Astrocyte (in vitro differentiated cells and primary cell): ENCODE measurements around the genes CTSA and SLC13A3.

GRCh38 chr20:45789925-45790205, 1.8 kb downstream of the WFDC3 start:
- PRO-cap = no peak

DNA sequence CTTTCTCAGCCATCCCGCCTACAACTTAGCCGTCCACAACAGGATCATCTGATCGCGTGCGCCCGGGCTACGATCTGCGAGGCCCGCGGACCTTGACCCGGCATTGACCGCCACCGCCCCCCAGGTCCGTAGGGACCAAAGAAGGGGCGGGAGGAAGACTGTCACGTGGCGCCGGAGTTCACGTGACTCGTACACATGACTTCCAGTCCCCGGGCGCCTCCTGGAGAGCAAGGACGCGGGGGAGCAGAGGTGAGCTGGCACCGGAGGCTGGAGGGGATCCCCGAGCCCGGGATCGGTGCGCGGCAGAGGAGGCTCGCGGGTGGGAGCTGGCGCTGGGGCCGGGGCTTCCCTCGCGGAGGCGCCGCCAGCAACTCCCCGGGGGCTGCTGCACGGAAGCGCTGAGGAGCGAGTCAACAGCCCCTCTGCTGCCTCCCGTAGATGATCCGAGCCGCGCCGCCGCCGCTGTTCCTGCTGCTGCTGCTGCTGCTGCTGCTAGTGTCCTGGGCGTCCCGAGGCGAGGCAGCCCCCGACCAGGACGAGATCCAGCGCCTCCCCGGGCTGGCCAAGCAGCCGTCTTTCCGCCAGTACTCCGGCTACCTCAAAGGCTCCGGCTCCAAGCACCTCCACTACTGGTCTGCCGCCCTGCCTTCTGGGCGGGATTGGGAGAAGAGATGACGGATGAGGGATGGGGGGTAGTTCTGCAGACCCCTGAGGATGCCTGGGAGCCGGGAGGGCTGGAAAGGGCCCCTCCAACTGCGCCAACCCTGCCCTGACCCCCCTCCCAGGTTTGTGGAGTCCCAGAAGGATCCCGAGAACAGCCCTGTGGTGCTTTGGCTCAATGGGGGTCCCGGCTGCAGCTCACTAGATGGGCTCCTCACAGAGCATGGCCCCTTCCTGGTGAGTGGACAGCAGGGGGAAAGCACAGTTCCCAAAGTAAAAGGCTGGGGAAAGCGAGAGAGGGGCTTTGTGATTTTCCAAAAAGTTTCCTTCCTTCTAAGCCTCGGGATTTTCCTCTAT, at the start of gene CTSA:
TSS of gene CTSA (plus strand) at position 205 of the 1,017 bp plus-strand sequence.
- PRO-cap = bidirectional peak, plus-strand start at position 246 of the sequence, minus-strand start at position 78 of the sequence
- RRBS, 2 experiments = 2 to 3% methylated on average over 41 to 46 of the region's 69 CpGs

GRCh38 chr20:45917684-45918186, 5.8 kb upstream of the PLTP start:
- PRO-cap = no peak
- RRBS, 2 experiments = no CpG with 5 or more reads among the region's 6 CpGs

- PRO-cap = bidirectional peak, plus-strand start at chr20:45934708, minus-strand start at chr20:45935055; unidirectional peak, plus-strand start at chr20:45935476
- RRBS, 2 experiments = 1 to 3% methylated on average over 34 to 40 of the region's 90 CpGs
These were observed 544 bp downstream of the PCIF1 start for GRCh38 chr20:45934771-45935683.

- PRO-cap = no peak
- RRBS, 2 experiments = no CpG with 5 or more reads among the region's 4 CpGs
These were observed 17.9 kb downstream of the NCOA5 start for GRCh38 chr20:46071849-46072291.

DNA sequence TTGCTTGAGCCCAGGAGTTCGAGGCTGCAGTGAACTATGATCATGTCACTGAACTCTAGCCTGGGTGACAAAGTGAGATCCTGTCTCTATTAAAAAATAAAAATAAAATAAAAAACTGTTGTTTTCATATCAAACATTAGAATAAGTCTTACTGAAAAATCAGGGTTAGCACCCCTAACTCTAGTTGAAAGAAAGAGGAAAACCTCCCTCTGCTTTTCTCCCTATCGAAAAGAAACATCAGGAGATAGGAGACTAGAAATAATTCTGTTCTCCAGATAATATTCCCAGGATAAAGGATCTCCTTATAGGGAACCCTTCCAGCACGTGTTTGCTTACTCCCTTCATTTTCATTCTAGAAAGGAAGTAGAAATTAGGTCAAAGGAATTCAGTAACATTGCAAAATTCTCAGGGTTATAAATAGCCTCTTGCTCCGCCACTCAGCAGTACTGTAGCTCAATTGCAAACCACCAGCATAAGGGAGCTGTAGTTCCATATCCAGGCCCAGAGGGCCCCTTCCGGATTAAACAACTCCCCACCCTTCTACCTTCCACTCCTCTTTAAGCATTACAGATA, 6.3 kb downstream of the ELMO2 start:
- PRO-cap = no peak
- RRBS, 2 experiments = no CpG with 5 or more reads among the region's 5 CpGs

- PRO-cap = no peak
- RRBS, 2 experiments = 2% methylated on average over 1 of the region's 9 CpGs; no CpG with 5 or more reads in 1 of the 2 experiments
These were observed 4.3 kb upstream of the ELMO2 start for GRCh38 chr20:46410755-46411087.

DNA sequence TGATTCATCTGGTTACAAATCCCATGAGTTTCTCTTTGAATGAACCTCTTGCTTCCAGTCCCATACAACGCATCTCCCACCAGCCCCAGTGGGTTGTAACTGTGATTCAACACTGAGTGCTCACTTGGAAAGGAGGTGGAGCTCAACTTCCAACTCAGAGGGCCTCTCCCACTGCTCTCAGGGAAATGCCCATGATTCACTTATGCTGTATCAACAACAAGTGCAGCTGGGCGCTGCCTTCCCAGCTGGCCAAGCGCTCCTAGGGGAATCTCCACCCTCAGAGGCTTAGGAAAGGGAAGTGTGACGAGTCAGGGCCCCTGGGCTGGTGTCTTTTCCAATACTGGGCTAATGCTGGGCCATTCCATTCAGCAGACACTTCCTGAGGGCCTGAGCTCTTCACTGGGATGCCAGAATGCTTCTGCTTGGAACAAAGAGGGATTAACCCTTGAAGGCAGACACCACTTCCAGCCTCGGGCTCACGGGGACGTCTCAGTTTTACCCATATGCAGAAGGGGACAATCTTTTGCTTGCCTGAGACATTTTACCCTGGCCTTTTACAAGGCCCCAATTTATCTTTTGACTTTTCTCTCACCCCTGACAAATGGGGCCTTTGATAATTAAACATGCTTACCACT, 8.1 kb upstream of the OCSTAMP start:
- PRO-cap = no peak
- RRBS, 2 experiments = no CpG with 5 or more reads among the region's 7 CpGs

DNA sequence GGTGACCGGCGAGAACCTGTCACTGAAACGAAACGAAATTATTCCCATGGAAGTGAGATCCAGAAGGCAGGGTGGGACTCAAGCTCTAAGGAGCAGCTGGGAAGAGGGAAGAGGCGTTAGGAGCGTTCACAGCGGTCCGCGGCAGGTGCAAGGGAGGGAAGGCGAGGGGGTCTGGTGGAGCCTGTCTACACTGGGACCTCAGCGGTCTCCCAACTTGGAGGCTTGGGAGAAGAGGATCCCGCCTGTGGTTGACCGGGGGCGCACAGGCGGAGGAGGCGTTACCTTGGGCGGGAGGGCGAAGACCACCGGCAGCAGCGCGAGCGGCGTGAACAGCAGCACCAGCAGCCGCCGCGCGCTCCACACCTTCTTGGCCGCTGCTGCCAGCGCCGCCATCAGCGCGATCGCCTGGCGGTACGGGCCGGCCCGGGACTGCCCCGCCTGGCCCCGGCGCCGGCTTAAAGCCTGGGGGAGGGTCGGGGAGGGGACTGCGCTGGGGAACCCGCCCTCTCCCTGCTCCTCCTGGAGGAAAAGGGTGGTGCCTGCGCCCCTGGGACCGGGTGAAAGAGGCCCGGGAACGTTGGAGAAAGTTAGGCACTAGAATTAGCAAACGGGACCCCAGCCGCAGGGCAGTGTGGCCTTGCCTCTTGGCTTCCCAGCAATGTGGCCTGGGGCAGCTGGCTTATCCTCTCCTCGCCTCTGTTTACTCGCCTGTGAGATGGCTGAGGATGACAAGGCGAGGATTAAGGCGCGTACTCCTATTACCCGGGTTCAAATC, at the start of gene SLC13A3:
TSS of gene SLC13A3 (minus strand) at position 431 of the 775 bp plus-strand sequence.
- PRO-cap = no peak
- RRBS, 2 experiments = 4% methylated on average over 7 to 11 of the region's 56 CpGs

DNA sequence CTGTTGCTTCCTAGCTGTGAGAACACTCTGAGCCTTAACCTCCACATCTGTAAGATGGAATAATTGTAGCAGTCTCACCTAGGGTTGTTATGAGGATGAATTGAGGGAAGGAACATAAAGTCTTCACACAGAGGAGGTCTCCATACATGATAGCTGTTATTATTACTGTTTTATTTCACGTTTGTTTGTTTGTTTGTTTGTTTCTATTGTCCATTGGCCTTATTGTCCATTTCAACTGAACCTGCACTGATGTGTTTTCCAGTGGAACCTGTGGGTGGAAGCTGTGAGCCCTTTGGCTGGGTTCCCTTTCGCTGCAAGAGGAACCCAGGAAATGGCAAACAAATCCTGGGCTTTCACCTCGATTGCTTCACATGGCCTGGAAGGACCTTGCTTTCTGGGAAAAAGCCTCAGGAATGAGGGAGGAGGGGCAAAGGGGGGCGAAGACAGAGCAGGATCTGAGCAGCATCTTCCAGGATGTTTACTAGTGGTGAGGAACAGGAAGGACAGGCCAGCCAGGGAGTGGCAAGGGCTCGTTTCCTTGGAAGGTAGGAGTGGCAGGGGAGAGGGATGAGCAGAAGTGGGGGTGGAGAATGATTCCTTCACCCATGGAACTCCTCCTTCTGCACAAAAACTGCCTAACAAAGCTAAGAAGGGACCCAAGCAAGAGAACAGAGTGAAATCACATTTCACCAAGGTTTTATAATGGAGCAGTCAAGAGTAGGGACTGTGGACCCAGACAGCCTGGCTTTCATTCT, 5.8 kb downstream of the SLC2A10 start:
- PRO-cap = no peak
- RRBS, 2 experiments = no CpG with 5 or more reads among the region's 5 CpGs

- PRO-cap = no peak
- RRBS, 2 experiments = 1 to 3% methylated on average over 14 to 22 of the region's 52 CpGs
These were observed 83.3 kb upstream of the EYA2 start for GRCh38 chr20:46811165-46811823.

DNA sequence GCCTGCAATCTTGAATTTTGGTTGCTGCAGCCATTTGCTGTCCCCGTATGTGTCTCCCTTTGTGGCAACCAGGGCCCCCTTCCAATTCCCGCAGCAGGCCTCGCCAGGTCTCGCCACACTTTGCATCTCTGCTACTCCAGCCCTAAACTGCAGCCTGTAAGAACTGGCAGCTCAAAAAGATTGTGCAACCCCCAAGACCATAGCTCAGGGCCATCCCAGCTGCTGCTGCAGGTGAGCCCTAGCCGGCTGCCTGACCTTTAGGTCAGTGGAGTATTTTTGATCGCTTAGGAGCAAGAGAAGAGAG, 138.2 kb downstream of the EYA2 start:
- PRO-cap = no peak
- RRBS, 2 experiments = no CpG with 5 or more reads among the region's 6 CpGs

DNA sequence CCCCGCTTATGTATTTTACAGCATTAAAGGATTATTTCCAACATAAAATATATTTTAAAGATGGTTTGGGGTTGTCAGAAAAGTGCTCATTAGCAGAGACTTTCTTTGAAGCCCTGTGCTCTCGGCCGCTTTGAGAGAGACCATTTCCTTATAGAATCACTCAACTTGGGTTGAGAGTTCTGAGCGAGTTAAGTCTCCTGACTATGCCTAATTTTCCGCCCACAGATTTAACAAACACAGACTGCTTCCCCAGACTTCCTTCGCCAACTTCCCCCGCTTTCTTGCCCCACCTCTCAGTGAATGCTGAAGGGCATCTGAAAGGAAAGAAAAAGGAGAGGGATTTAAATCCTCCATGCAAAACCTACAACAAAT, 223.9 kb downstream of the EYA2 start:
- PRO-cap = no peak
- RRBS, 2 experiments = no CpG with 5 or more reads among the region's 7 CpGs

DNA sequence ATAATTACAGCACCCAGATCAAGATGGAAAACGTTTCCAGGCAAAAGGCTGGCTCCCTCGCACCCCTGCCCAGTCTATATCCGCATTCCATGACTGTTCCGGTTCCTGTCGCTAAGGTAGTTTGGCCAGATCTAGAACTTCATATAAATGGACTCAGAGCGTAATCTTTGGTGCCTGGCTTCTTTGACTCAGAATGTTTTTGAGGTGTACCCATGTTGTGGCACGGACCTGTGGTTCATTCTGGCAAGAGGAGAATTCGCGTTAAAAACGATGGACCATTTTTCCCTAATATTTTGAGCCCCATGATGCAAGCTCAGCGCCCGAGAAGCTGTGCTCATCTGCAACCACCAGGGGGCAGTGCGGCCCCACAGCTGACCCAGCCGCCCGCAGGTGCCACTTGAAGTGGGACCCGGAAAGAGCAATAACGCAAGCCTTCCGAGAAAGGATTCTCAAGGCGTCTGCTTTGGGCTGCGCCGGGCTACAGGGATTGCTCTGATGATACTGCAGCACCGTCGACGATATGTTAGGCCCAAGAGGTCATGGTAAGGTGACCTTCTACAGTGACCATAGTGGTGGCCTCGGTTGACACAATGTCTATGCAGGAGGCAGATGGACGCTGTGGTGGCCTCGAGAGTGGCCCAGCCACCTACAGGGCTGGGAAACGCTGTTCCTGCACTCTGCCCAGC, 160.2 kb downstream of the ZMYND8 start:
- PRO-cap = no peak
- RRBS, 2 experiments = 9% methylated on average over 6 of the region's 28 CpGs

DNA sequence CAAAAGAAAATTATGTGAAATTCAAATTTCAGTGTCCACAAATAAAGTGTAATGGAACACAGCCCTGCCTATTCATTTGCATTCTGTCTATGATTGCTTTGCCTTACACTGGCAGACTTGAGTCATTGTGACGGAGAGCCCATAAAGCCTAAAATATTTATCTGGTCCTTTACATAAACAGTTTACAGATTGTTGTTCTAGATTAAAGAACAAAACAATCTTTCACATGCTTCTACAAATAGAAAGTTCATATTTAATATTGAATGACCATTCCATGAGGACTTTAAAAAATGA, 66.1 kb upstream of the NCOA3 start:
- PRO-cap = no peak
- RRBS, 2 experiments = no CpG with 5 or more reads among the region's 1 CpG

- PRO-cap = no peak
- RRBS, 2 experiments = no CpG with 5 or more reads among the region's 2 CpGs
These were observed 129.6 kb downstream of the SULF2 start for GRCh38 chr20:47655512-47656242.

GRCh38 chr20:47672763-47673727, 112.2 kb downstream of the SULF2 start:
- PRO-cap = no peak
- RRBS, 2 experiments = no CpG with 5 or more reads among the region's 18 CpGs

- PRO-cap = no peak
- RRBS, 2 experiments = 8 to 45% methylated on average over 4 to 6 of the region's 17 CpGs
These were observed 80.1 kb downstream of the SULF2 start for GRCh38 chr20:47705050-47705780.

DNA sequence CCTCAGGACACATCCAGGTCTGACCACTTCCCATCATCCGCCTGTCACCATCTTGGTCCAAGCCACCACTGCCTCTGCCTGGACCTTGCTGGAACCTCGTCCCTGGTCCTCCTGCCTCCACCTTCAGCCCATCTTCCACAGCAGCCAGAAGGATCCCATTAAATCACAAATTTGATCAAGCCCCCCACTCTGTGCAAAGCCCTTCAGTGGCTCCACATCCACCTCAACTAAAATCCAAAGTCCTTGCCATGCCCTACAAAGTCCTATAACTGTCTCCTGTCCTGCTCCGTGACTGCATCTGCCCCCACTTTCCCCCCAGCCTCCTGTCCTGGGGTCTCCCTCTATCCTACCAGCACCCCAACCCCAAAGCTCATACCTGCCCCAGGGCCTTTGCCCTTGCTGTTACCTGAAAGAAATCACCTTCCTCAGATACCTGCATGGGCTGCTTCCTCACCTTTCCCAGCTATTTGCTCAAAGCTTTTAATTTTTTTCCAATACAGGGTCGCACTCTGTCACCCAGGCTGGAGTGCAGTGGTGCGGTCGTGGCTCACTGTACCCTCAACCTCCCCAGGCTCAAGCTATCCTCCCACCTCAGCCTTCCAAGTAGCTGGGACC, 70.7 kb downstream of the SULF2 start:
- PRO-cap = no peak
- RRBS, 2 experiments = no CpG with 5 or more reads among the region's 6 CpGs

DNA sequence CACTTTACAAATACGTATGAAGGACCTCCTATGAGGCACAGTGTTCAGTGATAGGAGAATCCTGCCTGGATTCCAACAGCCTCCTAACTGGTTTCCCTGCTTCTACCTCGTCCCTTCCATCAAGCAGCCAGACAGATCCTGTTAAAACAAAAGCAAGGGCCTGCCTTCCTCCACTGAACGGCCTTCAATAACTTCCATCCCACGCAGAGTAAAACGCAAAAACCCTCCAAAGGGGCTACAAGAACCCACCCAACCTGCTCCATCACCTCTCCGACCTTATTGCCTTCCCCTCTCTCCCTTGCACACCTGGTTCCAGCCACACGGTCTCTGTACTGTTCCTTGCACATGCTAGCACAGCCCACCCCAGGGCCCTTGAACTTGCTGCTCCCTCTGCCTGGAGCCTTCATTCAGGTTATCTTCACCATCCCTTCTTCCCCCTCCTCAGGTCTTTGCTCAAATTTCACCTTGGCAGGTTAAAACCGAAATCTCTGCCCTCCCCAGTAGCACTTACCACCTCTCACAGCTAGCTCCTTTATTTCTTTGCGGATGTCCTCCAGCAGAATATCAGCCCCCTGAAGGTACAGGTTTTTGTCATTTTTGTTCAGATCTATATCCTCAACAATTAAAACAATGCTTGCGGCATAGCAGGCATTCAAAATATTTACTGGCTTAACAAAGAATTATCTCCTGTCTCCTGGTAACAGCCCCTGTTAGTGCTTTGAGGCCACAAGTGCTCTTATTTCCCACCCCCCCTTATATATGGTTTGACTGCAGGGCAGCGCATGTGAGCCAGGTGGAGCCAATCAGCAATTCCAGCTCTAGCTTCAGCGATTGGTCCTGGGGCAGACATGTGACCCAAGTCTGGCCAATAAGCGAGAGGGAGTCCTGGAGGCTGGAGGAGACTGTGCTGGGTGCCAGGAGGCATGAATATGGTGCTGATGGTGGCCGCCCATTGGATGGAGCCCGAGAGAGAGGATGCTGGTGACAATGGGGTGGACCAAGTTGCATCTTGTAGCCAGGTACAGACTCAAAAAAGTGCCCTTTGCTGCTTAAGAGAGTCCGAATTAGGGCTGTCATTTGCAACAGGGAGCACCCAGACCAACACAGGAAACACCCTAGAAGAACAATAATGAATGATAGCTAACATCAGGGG, 21.2 kb downstream of the SULF2 start:
- PRO-cap = no peak
- RRBS, 2 experiments = no CpG with 5 or more reads among the region's 16 CpGs